CD14-positive monocyte (primary cell): ENCODE results near the genes KRTAP10-2, KRTAP10-4, KRTAP10-9 and PTTG1IP.

DNA sequence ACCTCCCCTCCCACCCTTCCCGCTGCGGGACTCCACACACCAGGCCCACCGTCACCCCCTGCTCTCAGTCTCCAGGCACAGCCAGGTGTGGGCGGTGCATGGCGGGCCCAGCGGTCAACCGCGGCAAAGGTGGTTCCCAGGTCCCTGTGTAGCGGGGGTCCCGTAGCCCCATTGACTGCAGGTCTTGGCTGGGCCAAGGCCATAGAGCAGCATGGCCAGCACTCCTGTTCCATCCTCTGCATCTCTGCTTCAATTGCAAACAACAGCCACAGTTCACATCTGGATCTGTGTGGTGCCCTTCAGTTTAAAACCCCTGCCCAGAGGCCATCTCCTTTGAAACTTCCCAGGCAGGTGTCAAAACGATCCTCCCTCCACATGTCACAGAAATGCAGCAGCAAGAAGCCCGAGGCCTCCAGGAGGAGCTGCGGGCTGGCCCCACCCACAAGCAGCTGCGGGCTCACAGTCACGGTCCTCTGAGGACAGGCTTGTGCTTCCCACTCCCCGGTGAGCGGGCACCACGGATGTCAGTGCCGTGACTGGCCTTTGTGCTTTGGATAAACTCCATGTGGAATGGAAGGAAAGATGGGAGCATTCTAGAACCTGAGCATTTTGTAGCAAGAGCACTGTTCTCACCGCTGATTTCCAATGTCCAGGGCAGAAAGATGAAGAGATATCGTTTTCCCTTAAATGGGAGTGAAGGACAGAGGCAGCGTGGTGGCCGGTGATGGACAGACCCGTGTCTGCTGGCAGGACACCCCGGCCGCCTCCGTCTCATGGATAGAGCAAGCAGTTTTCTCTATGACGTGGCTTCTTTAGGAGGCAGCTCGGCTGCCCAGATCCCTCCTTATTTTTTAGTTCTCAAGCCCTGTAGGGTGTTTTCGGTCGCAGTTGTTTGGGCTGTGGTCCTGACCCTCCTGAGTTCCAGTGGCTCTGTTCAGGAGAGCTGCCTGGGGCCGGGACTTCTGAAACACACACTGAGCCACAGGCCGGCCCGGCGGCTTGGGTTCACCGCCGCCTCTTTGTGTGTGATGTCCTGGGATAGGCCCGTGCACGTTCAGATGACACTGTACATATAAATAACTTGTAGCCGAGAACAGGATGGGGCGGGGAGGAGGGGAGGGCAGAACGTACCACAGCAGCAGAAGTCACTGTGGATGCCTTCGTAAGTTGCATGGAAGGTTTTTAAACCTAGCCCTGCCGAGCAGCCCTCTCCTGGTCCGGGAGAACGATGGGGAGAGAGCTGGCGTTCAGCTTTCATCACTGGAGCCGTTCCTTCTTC is 65.6 kb downstream of the SIK1 start:
- CAGE, long polyA plus RNA = no peak

- CAGE, long polyA plus RNA = no peak
Measured at GRCh38 chr21:43373008-43373864, 53.7 kb downstream of the SIK1 start.

DNA sequence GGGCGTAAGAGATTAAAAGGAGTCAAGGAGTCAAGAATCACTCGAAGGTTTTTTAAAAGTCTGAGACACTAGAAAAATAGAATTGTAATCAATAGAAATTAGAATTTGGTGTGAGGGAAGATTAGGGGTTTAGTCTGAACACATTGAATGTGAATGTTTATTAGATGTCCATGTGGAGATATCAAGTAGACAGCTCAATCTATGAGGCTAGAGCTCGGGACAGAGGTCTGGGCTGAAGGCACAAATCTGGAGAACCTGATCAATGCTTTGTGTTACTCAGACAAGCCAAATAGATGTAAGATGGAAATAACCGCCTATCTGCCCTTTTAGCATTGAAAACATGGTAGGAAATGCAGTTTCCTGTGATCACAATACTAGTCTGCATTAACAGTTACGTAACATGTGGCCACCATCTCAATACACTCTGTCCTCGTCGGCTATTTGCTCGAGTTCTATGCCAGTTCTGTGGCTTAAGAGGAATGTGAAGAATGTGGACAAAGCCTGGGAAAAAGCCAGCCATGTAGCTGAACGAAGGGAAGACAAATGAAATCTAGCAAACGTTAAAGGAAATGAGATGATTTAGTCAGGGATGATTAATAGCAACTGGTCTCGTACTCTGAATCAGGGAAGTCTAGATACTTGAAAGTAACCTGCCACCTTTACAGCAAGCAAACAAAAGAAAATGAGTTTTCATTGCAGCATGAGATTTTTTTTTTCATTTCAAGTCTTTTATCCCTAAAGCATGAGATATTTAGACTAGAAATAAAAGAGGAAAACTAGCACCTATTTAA is 21.0 kb downstream of the H2BC12L start:
- CAGE, long polyA plus RNA = no peak

- CAGE, long polyA plus RNA = no peak
Measured at GRCh38 chr21:43660527-43661027, 1.2 kb downstream of the RRP1B start.

DNA sequence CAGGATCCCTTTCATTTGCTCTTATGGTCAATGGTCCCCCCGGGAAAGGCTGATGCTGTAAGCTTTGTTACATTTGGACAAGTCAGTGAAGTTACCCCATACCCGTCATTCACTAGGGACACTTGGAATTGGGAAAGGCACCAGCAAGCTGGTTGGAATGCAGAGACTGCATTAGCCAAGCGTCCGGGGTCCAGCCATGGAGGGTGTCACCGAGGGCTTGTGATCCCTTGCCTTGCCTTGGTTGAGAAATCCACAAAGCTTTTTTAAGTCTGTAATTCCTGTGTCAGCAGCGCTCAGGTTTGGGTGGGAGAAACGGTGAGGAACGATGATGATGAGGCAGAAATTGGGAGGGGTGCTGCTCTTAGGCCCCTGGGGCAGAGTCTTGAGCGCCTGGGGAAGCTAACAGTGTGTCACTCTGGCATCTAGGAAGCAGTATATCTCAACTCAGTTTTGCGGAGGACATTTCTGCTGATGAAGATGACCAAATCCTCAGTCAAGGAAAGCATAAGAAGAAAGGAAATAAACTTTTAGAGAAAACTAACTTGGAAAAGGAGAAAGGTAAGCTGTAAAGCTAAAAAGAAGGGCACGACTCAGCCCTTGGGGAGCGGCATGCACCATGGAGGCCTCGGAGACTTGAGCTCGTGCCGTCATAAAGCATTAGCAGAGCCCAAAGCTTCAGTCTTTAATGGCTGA is 27.2 kb downstream of the RRP1B start:
- CAGE, long polyA plus RNA = no peak

- CAGE, long polyA plus RNA = no peak
Measured at GRCh38 chr21:43732126-43732822, 13.3 kb downstream of the PDXK start.

DNA sequence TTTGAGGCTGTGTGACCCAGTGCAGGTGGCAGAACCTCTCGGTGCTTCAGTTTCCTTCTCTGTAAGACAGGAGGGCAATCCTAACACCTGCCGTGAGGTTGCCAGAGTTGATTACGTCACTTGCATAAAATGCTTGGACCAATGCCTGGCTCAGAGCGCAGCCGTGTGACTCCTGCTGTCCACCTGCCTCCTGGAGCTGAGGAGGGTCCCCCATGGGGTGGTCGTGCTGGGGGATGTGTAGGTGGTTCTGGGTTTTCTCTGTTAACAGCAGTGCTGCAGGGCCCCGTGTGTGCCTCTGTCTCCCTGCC is 15.4 kb downstream of the PDXK start:
- CAGE, long polyA plus RNA = no peak

DNA sequence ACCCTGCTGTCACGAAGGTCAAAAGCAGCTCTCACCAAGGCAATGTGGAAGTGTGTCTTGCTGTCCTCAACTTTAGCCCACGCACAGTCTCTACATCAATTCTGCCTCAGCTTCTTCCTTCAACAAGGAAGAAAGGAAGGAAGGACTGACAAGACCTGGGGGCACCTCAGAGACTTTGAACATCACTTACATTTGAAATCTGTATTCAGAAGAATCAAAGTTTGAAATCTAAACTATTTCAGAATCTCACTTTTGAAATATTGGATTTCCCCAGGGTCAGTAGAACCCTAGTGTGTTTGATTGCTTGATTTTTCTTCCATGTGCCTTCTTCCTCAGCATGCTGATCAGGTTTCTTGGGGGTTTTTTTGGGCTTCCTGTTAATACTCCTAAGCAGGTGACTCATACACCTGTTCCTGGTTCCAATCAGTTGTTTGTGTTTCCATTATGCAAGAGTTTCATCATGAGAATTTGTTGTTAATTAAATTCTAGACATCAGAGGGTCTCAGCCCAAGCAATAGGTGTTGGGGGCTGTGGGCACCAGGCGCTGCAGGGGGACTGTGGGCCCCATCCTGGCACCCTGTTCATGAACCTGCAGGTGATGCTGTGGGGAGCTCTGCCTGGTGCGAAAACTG is 6.6 kb upstream of the CSTB start:
- CAGE, long polyA plus RNA = no peak

DNA sequence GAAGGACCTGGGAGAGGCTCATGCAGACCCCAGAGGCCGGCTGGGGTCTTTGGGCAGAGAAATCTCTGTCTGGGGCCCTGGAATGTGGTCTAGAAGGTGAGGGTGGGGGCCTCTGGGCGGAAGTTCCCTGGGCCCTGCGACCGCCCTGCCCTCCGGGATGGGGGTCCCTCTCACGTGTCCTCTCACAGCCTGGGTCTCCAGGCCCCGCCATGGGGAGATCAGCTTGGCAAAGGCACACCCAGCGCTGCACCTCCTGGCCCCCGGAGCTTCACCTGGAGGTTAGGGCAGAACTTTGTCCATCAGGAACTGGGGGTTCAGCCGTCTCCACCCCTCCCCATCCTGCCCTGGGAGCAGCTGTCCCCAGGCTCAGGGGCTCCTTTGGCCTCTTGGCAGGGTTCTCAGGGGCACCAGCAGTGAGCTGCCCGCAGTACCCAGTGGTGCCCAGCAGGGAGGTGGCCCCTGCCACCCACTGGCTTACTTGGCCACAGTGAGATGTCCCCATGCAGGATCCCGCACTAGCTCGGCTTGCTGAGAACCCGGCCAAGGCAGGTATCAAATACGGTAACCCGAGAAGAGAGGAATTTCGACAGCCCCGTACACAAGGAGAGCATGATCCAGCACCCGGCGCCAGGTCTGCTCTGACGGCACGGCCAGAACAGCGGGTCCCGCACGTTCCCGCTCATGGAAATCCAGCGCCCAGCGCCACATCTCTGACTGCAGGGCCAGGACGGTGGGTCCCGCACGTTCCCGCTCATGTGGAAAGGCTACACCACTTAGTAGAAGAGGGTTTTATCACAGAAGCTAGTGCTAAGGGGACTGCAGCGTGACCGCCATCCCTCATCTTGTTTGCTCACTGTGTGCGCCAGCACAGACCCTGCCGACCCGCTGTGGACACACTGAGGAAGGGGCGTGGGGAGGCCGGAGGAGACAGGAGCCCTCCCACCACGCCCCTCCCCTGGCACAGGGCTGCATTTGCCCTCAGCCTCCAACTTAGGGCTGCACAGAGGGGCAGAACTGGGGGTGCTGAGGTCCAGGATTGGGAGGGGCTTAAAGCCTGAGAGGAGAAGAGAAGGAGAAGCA is 36.8 kb downstream of the RRP1 start:
- CAGE, long polyA plus RNA = no peak

- CAGE, long polyA plus RNA = no peak
Measured at GRCh38 chr21:44325482-44326112, 13.6 kb downstream of the CFAP410 start.

GRCh38 chr21:44460856-44461821 is 5.8 kb downstream of the LRRC3 start:
- CAGE, long polyA plus RNA = no peak

DNA sequence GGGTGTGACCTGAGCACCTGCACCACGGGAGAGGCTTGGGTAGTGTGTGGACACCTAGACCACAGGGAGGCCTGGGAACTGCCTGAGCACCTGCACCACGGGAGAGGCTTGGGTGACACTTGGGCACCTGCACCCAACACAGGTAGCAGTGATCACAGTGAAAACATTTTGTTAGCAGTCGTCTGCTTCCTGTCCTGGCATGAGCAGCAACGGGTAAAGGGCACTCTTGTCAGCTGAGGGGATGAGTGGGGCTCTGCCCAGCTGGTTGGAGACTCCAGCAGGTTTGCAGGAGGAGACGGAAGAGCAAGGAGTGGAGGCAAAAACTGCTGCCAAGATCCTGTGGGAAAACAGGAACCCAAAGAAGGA is 22.5 kb downstream of the LRRC3 start:
- CAGE, long polyA plus RNA = no peak

- CAGE, long polyA plus RNA = no peak
Measured at GRCh38 chr21:44551350-44551683, at the start of gene KRTAP10-2. Gene KRTAP10-2, minus strand, starts transcription at chr21:44551505.

DNA sequence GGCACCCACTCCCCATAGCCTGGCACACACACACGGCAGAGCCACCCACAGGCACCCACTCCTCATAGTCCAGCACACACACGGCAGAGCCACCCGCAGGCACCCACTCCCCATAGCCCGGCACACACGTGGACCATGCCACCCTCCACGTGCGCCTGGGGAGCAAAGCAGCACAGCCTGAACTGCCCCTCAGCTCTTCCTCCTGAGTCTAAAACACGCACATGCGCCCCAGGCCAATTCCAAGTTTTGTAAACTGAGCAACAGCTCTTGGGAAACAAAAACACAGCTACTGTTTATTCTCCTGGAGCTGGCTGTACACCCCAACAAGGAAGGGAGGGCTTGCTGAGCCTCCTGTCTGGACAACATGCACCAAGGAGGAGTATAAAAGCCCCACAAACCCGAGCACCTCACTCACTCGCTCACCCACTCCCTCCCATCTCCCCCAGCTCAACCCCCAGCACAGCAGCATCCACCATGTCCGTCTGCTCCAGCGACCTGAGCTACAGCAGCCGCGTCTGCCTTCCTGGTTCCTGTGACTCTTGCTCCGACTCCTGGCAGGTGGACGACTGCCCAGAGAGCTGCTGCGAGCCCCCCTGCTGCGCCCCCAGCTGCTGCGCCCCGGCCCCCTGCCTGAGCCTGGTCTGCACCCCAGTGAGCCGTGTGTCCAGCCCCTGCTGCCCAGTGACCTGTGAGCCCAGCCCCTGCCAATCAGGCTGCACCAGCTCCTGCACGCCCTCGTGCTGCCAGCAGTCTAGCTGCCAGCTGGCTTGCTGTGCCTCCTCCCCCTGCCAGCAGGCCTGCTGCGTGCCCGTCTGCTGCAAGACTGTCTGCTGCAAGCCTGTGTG is at the start of gene KRTAP10-4:
Gene KRTAP10-4 (plus strand): TSS at position 445 of the 845 bp plus-strand sequence.
- CAGE, long polyA plus RNA = no peak

- CAGE, long polyA plus RNA = no peak
Measured at GRCh38 chr21:44626957-44627251, at the start of gene KRTAP10-9. Gene KRTAP10-9, plus strand, starts transcription at chr21:44627093.

DNA sequence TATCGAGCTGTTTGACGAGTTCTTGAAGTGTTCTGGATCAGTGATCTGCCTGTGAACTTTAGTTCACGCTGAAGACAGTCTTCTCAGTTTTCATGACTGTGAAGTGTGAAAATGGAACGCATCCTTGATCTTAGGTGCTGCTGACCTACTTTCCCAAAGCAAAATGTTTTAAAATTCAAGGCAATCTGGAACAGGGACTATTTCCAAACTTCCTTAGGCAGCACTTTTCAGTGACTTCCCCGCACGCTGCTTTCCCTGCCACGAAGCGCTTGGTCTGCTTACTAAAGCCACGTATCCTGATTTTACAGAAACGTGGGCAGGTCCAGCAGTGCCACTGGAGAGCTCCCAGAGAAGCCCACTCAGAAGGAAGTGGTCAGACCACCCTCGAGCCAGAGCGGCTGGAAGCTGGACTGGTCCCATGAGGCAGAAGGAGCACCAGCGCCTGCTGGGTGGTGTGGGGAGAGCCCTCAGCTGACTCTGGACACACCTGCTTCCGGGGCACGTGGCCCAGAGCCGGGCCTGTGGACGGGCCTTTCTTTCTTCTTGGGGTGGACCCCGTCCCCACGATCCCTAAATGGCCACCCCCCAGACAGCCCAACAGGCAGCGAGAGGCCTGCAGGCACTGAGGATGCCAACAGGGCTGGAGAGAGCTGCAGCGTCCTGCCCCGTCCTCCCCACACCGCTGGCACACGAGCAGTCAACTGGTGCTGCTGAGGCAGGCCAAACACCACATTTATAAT is 23.2 kb downstream of the PTTG1IP start:
- CAGE, long polyA plus RNA = start-site peak on the minus strand centred at position 240 of the sequence, 8 bp wide, 37 and 78 reads in 2 replicates

- CAGE, long polyA plus RNA = no peak
Measured at GRCh38 chr21:44865870-44866337, 7.6 kb downstream of the PTTG1IP start.

DNA sequence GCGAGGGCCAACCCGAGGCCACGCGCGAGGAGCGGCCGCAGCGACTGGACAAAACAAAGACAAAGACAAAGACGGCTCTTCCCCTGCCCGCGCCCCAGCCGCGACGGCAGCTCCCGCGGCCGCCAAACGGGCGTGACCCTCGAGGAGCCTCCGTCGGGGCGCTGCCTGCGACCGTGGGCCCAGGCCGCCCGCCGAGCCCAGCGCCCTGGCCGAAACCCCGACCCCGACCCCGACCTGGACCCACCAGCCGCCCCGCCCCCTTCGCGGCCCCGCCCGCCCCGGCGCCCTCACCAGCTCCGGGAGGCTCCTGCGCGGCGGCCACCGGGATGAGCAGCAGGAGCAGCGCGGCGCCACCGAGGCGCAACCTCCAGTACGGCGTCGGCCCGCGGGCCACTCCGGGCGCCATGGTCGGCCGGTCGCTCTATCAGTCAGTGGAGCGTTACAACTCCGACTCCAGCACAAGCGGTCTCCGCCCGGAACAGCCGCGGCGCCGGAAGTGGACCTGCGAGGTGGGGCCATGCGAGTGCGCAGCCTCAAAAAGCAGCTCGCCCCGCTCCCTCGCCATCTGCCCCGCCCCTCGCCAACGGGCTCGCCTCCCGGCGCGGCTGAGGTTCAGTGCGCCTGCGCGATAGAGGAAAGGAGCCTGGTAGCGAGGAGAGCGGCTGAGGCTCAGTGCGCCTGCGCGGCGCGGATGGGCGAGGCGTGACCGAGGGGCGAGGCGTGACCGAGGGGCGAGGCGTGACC is at the start of gene PTTG1IP:
Gene PTTG1IP (minus strand): TSS at position 480 of the 744 bp plus-strand sequence.
- CAGE, long polyA plus RNA = start-site peak on the minus strand centred at position 463 of the sequence, 76 bp wide, 409 and 637 reads in 2 replicates

DNA sequence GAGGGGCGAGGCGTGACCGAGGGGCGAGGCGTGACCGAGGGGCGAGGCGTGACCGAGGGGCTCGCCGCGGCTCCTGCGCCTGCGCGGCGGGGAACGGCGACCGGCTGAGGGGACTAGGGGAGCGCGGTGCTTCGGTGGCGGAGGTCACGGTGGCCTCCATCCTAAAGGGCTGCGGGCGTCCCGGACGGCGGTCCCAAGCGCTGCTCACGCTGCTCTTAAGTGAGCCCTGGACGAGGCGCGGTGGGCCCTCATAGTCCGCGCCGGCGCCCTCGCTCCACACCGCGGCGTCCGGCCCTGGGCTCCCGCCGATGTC is 421 bp upstream of the PTTG1IP start:
- CAGE, long polyA plus RNA = no peak

DNA sequence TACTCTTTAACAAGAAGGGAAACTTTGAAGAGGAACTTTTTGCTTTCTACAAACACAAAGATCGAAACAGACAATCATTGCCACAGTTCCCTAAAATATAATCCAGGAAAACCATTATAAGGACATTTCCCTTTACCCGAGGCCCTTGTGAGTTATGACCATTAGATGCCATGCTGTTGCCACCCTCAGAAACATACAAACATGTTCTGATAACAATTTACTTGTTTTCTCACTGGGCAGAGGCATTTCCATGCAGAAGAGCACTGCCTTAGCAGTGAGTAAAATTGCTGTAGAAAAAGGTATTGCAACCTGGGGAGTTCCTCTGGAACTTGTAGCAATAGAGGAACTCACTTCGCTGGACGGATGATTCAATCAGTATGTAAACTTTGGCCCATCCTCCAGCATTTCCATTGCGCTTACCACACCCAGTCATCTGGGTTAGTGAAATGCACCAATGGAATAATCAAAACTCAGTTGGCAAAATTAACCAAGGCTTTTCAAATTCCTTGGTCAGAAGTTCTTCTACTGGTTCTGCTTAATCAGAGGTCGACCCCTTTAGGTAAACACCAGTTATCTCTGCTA is 5.1 kb upstream of the PTTG1IP start:
- CAGE, long polyA plus RNA = no peak